Epithelial cell of prostate (primary cell): ENCODE measurements around the genes NPIPB5, SCNN1B and CACNG3.

- RRBS, result no CpG with 5 or more reads among the region's 4 CpGs
Measured at GRCh38 chr16:22353969-22354464, 20.4 kb downstream of the CDR2 start.

- RRBS, result no CpG with 5 or more reads among the region's 3 CpGs
Measured at GRCh38 chr16:22510667-22510967, at the start of gene NPIPB5. TSS of gene NPIPB5 (plus strand) at chr16:22510891.

GRCh38 chr16:22635151-22635843, 124.6 kb downstream of the NPIPB5 start:
- RRBS, result no CpG with 5 or more reads among the region's 2 CpGs

GRCh38 chr16:22685388-22686080, 128.4 kb upstream of the HS3ST2 start:
- RRBS, result no CpG with 5 or more reads among the region's 5 CpGs

DNA sequence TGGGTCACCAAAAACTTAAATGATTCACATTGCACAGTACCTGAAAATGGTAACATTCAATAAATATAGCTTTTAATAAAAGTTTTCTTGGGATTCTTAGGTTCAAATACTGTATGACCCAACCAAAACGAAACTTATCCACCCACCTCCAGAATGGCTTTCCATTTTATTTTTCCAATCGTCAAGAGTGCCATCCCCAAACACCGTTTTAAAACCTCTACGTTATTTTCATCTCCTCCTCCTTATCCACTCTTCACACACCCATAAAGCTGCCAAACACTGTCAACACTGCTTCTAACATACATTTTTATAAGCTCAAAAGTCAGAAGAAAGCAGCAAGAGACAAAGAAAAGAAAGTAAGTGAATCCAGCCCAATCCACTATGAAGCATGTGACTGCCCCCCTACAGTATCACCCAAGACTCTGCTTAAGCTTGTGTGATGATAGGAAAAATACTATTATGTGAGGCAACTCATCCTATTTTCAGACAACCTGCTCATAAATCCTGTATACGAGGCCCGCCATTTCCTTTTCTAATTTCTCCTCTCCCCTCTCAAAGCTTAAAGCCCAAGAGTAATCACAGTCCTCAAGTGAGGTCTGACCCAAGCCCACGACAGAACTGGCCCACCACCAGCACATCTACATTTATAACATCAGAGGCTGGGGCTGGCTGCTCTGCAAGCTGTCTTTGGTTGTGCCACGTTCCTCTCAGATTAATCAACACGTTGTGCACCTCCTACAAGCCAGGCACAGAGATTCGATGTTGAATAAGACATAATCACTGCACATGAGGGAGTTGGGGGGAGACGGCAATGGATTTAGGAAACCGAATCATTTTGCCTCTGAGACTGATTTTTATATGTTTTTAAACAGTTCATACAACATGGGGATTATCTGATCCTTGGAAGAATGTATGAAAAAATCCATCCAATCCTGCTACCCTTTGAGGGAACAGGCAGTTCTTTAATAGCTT, 16.3 kb downstream of the USP31 start:
- RRBS, result no CpG with 5 or more reads among the region's 12 CpGs

DNA sequence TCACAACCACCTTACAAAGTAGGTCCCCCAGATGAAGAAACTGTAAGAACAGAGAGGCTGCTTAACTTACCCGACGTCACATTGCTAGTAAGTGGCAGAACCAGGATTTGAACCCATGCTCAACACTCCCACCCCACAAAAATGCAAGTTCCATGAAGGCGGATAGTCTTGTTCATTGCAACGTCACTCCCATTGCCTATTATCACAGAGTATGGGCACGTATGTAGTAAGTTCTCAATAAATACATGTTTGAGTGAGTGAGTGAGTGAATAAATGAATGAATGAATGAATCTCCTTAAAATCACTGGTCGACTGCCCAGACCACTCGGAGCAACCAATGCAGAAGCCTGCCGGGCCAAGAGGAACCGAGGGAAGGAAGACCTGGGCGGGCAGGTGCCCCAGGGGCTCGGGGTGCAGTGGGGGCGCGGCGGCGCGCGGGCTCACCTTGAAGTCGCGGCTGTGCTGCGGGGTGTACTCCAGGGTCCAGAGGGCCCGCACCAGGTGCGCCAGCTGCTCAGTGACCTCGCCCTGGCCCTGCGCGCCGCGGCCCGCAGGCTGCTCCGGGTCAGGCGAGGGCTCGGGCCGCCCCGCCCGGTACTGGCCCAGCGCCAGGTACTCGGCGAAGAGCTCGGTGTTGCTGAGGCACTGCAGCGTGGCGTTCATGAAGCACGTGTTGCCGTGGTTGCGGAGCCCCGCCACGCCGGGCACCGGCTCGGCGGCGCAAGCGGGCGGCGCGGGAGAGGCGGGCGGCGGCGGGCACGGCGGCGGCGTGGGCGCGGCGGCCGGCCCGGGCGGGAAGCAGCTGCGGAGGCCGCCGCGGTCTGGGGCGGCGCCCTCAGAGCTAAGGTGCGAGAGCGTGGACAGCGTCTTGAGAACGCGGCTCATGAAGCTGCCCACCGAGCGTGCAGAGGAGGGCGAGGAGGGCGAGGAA, 793 bp downstream of the USP31 start:
- RRBS, result 2% methylated on average over 10 of the region's 83 CpGs

DNA sequence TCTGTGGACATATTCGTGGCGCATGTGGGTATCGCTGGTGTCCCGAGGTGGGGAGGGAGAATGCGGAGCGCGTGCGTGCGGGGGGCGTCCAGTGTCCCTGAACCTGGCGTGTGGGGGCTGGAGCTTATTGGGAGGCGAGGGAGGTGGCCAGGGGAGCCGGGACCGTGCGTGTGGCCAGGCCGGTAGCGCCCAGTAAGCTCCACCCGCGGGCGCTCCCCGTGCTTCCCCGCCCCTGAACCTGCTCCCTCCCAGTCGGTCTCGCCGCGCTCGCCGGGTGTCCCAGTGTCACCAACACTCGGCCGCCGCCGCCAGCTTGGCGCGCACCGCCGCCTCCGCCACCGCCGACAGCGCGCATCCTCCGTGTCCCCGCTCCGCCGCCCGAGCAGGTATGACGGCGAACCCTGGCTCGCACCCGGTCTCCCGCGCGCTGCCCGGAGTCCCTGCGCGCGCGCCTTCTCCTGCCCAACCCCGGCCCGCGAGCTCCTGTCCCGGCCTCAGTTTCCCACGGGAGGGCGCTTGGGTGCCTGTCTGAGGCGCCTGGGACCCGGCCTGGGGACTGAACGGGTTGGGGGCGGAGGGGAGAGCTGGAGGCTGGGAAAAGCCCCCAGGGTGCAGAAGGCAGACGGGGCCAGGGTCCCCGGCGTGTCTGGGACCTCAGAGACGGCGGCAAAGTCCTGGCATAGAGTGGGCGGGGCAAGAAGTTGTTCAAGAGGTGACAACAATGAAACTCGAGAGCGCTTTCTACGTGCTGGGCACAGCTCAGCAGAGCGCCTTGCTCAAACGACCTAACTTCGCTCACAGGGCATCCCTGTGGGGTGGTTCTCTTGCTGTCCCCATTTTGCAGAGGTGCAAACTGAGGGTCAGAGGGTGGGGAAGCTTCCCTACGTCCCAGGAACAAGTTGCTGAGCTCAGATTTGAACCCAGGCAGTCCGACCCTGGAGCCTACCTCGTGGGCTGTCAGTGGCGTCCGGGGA, at the start of gene SCNN1B:
TSS of gene SCNN1B (plus strand) at position 251 of the 974 bp plus-strand sequence.
- RRBS, result 2% methylated on average over 25 of the region's 85 CpGs

GRCh38 chr16:23640583-23640908, 564 bp downstream of the PALB2 start:
- RRBS, result no CpG with 5 or more reads among the region's 7 CpGs

- RRBS, result no CpG with 5 or more reads among the region's 9 CpGs
Measured at GRCh38 chr16:23698984-23699548, 14.0 kb downstream of the ERN2 start.

GRCh38 chr16:23837626-23838167, 1.9 kb downstream of the PRKCB start:
- RRBS, result 30% methylated on average over 4 of the region's 11 CpGs

DNA sequence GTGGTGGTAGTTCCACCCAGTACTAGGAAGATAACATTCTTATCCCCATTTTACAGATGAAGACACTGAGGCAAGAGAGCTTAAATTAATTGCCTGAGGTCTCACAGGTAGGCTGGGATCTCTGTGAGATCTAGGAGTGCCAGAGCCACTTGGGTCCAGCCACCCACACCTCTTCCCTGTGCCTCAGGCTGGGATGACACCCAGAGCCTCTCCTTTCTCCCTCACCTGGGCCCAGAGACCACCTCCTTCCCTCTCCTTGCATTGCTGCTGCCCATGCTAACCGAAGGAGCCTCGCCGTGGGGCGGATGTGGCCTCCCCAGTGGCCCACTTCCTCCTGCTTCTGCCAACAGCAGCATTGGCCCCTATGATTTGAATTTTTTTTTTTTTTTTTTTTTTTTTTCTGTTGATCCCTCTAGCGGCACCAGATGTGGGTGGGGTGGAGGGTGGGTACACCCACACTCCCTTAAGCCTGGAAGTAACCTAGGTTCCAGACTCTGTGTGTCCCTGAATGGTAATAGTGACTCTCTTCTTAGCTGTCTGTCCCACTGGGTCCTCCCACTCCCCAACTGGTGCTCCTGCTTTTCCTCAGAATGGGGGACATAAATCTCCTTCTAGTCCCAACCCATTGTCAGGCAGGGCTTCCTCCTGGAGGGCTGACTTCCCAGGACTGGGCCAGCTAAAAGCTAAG, 114.1 kb downstream of the PRKCB start:
- RRBS, result no CpG with 5 or more reads among the region's 5 CpGs

GRCh38 chr16:24094044-24094967, 161.8 kb upstream of the CACNG3 start:
- RRBS, result no CpG with 5 or more reads among the region's 6 CpGs

DNA sequence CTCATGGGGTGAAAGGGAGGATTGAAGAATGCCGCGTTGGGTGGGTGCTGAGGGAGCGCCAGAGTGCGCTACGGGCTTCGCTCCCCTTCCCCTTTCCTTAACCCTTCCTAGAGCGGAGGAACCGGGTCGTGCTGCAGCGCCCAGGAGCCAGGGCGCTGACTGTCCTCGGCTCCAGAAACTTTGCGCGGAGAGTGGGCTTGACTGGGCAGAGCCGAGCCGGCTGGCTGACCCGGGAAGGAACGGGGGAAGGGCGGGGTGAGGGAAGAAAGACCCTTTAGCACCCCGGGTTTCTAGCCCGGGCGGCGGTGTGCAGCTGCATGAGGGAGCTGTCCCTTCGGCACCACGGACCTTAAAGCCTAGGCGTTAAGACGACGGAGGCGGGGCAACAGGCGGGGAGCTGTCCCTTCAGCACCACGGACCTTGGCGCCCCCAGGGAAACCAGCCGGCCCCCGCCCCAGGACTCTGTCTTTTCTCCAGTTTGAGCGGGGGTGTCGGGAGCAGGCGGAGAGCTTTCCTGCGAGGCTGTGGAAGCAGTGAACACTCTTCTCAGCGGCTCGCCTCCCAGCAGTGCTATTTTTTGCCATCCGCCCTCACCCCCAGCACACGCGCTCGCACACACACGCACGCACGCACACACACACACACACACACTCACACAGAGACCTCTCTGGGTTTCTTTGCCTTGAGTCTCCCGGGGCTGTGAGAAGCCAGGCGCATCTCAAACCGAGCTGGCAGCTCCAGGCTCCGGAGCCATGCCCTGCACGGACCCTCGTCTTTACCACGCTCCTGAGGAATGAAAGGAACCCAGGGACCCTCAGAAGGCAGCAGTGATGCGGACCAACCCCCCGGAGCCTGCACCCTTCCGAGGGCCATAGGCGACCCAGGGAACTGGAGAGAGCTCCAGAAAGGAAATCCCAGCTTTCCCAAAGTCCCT, at the start of gene CACNG3:
TSS of gene CACNG3 (plus strand) at position 648 of the 934 bp plus-strand sequence.
- RRBS, result 8% methylated on average over 19 of the region's 58 CpGs

DNA sequence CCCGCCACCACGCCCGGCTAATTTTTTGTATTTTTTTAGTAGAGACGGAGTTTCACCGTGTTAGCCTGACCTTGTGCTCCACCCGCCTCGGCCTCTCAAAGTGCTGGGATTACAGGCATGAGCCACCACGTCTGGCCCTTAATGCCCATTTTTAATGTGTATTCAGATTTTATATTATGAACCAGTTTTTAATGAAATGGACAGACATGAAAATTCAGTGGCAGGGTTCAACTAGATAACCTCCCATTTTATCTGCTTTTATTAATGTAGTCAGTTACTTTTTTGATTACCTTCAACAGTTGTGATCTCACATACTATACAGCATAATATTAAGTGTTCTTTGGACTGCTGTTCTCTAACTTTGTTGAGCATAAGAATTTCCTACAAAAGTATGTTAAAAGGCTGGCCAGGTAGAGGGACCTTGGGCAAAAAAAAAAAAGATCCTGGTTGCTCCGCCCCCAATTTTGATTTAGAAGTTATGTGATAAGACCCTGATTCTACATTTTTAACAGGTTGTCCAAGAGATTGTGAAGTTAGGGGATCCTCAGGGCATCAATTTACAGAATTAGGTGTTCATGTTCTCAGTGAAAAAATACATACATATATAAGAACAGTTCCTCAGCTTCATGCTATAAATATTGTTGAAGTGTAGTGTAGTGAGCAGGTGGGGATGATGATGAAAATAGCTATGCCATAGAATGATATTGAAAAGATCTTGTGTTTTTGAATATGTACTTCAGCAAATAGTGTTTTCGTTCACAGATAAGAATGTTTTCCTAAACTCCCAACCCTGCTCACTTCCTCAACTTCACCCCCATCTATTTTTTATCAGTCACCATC, 18.0 kb downstream of the RBBP6 start:
- RRBS, result no CpG with 5 or more reads among the region's 10 CpGs

DNA sequence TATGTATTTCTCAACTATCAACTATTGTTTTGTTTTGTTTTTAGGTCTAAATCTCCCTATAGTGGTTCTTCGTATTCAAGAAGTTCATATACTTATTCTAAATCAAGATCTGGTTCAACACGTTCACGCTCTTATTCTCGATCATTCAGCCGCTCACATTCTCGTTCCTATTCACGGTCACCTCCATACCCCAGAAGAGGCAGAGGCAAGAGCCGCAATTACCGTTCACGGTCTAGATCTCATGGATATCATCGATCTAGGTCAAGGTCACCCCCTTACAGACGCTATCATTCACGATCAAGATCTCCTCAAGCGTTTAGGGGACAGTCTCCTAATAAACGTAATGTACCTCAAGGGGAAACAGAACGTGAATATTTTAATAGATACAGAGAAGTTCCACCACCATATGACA, 29.3 kb downstream of the RBBP6 start:
- RRBS, result no CpG with 5 or more reads among the region's 16 CpGs

DNA sequence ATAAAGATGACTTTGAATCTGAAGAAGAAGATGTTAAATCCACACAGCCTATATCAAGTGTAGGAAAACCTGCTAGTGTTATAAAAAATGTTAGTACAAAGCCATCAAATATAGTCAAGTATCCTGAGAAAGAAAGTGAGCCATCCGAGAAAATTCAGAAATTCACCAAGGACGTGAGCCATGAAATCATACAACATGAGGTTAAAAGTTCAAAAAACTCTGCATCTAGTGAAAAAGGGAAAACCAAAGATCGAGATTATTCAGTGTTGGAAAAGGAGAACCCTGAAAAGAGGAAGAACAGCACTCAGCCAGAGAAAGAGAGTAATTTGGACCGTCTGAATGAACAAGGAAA, 31.6 kb downstream of the RBBP6 start:
- RRBS, result no CpG with 5 or more reads among the region's 4 CpGs

- RRBS, result no CpG with 5 or more reads among the region's 9 CpGs
Measured at GRCh38 chr16:24571383-24572417, 32.3 kb downstream of the RBBP6 start.

- RRBS, result no CpG with 5 or more reads among the region's 5 CpGs
Measured at GRCh38 chr16:24838574-24839344, 7.0 kb upstream of the SLC5A11 start.

- RRBS, result no CpG with 5 or more reads among the region's 5 CpGs
Measured at GRCh38 chr16:25052409-25053027, 37.3 kb upstream of the ARHGAP17 start.

DNA sequence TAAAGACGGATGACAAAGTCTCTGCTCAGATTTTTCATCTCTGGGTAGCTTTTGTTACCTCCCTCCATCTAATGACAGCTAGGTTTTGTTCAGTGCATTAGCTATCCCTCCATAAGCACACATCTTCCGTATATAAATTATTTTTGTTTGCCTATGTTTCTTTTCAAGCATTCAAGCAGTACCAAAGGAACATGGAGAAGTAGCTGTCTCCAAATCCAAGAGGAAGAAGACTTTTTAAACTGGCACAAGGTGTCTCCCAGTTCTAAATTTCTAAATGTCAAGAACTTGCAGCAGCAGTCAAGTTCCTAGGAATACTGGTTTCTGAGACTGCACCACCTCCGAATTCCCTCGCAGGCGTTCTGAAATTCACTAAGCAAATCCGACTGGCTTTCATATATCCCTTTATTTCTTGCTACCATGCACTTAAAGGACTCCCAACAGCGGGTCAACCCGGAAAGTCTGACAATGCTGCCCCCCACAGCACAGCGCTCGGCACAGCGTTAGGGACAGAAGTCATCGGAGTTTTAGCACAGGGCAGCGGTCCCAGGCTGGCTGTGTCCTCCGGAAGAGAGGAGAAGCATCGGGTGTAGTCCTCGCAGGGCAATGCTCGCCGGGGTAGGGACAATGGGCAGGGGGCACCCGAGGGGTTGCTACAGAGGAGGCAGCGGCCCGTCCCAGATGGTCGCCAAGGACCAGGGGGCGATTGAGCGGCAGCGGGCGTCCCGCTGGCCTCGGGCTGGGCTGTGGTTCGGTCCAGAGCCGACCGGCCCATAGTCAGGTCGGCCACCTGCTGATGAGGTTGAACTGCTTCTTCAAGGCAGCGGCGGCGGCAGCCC, 5.1 kb upstream of the LCMT1 start:
- RRBS, result 2% methylated on average over 3 of the region's 35 CpGs